ENCODE results near the gene PEAR1.

GRCh38 chr1:156497524-156498671 is 2.7 kb downstream of the MEF2D start:
- RAMPAGE, long total RNA: no peak
- RRBS, 2 experiments: no CpG with 5 or more reads among the region's 9 CpGs
CAGE:
- cytosol, long polyA minus RNA: no peak
- cytosol, long polyA plus RNA: no peak
- long polyA plus RNA: no peak
- nucleolus, long total RNA: no peak
- nucleus, long polyA plus RNA: no peak
- nucleus, long total RNA: no peak

- RAMPAGE, long total RNA: no peak
- RRBS, 2 experiments: 5 to 36% methylated on average over 2 of the region's 6 CpGs
CAGE:
- cytosol, long polyA minus RNA: no peak
- cytosol, long polyA plus RNA: no peak
- long polyA plus RNA: no peak
- nucleolus, long total RNA: no peak
- nucleus, long polyA plus RNA: no peak
- nucleus, long total RNA: no peak
Measured at GRCh38 chr1:156525100-156525532, 24.5 kb upstream of the MEF2D start.

- RAMPAGE, long total RNA: no peak
- RRBS, 2 experiments: no CpG with 5 or more reads among the region's 24 CpGs
CAGE:
- cytosol, long polyA minus RNA: no peak
- cytosol, long polyA plus RNA: no peak
- long polyA plus RNA: no peak
- nucleolus, long total RNA: no peak
- nucleus, long polyA plus RNA: no peak
- nucleus, long total RNA: no peak
Measured at GRCh38 chr1:156581613-156582505, 2.3 kb downstream of the TTC24 start.

DNA sequence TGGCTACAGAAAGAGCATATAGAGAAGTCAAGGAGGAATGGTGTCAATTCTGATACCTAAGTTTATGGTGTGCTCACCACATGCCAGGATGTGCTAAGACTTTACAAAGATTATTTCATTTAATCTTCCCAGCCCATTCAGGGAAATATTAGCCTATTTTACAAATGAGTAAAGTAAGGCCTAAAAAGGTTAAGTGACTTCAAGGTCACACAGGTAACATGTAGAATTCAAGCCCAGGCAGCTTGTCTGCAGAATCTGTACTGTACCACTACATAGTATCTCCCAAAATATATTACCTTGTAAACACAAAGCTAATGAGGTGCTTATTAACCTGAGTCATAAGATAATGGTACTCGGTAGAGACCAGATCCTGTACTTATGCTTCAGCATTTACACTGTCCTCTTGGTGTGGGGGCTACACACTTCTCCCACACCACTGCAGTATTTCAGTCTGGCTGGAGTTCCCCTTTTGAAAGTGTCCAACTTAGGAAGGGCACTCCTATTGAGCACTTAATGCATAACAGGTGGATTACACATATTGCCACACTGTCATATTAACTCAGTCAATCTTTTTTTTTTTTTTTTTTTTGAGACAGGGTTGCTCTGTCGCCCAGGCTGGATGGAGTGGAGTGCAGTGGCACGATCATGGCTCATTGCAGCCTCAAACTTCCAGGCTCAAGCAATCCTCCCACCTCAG is 8.1 kb downstream of the NAXE start:
- RAMPAGE, long total RNA: no peak
- RRBS, 2 experiments: no CpG with 5 or more reads among the region's 3 CpGs
CAGE:
- cytosol, long polyA minus RNA: no peak
- cytosol, long polyA plus RNA: no peak
- long polyA plus RNA: no peak
- nucleolus, long total RNA: no peak
- nucleus, long polyA plus RNA: no peak
- nucleus, long total RNA: no peak

DNA sequence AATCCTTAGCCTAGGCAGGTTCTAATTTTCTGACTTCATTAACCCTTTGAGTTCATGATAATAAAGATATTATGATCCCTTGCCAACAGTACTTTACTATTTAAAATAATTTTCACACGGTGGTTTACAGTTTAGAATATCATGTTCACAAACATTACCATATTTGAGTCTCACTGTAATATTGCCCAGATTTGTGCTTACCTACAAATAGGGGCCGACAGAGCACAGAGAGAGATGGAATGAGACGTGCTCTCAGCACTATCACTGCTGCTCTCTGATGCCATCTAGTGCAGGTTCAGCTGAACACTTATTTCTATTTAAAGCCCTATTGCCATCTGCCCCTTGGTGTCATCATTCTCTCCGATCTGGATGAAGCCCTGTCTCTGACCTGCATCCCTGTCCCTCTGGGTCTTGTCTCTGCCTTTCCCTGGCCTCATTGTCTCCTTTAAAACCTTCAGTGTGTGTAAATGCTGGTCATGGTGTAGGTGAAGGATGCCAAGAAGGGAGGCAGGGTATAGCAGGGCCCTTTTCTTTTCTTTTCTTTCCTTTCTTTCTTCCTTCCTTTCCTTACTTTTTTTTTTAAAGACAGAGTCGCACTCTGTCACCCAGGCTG is 11.1 kb upstream of the HAPLN2 start:
- RAMPAGE, long total RNA: no peak
- RRBS, 2 experiments: no CpG with 5 or more reads among the region's 5 CpGs
CAGE:
- cytosol, long polyA minus RNA: no peak
- cytosol, long polyA plus RNA: no peak
- long polyA plus RNA: no peak
- nucleolus, long total RNA: no peak
- nucleus, long polyA plus RNA: no peak
- nucleus, long total RNA: no peak

DNA sequence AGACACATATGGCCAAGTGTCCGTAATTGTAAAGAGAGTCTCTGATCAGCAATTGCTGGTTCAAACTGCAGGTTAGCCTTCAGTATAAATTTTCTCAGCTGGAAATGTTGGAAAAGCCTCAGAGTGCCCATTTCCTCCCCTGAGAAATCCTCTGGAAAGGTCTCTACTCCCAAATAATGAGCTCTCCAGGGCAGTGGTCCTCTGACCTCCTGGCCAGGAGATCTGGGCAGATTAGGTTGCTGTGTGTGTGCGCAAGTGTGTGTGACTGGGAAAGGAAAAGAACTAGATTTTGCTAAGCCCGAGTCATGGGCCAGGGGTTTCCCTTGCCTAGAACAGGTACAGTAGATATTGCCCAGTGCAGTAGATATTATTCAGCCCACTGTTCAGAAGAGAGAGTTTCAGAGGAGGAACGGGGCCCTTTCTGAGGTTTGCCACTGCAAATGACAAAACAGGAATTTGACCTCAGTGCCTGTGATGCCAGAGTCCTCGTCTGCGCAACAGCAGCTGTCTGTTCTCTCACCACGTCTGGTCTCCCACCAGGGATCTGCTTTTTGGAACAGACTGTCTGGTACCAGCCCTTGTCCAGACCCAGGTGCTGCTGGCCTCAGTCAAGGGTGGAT is 2.6 kb upstream of the BCAN start:
- RAMPAGE, long total RNA: no peak
- RRBS, 2 experiments: no CpG with 5 or more reads among the region's 7 CpGs
CAGE:
- cytosol, long polyA minus RNA: no peak
- cytosol, long polyA plus RNA: no peak
- long polyA plus RNA: no peak
- nucleolus, long total RNA: no peak
- nucleus, long polyA plus RNA: no peak
- nucleus, long total RNA: no peak

DNA sequence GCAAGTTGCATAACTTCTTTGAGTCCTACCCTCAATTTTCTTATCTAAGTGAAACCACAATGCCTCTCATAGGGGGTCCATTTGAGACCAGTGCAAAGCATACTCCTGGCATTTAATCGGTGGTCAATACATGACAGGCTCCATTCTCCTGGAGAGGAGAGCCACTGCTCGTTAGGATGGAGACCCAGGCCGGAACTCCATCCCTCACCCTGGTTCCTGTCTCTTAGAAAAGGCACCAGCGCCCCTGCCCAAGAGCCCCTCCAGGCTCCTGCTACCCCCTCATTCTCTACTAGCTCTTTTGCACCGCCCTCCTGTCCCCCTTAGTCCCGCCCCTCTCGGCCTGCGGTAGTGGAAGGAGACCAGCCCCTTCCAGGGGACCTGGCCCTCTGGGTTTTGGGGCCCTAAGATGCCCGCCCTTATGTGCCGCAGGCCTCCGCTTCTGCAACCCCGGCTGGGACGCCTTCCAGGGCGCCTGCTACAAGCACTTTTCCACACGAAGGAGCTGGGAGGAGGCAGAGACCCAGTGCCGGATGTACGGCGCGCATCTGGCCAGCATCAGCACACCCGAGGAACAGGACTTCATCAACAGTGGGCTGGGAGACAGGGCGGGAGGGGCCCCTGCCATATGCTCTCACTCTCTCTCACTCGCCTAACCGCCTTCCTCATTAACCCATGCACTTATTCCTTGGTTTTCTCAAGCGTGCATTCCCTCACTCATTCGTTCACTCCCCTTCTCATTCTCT is 14.8 kb downstream of the BCAN start:
- RAMPAGE, long total RNA: no peak
- RRBS, 2 experiments: 12 to 20% methylated on average over 5 of the region's 25 CpGs
CAGE:
- cytosol, long polyA minus RNA: no peak
- cytosol, long polyA plus RNA: no peak
- long polyA plus RNA: no peak
- nucleolus, long total RNA: no peak
- nucleus, long polyA plus RNA: no peak
- nucleus, long total RNA: no peak

DNA sequence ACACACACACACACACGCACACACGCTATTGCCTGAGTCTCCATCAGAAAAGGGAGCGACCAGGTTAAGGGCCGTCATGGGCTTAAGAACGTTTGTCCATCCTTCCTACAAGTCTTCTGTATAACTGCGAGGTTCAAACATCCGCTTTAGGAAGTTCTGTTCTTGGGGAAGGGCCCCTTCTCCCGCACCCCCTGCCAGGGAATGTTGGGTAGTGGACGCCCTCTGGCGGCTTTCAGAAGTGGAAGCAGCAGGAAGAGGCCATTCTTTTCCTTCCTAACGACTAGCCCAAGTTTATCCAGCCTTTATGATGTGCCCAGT is 748 bp upstream of the NES start:
- RAMPAGE, long total RNA: no peak
- RRBS, 2 experiments: no CpG with 5 or more reads among the region's 11 CpGs
CAGE:
- cytosol, long polyA minus RNA: no peak
- cytosol, long polyA plus RNA: no peak
- long polyA plus RNA: no peak
- nucleolus, long total RNA: no peak
- nucleus, long polyA plus RNA: no peak
- nucleus, long total RNA: no peak

- RAMPAGE, long total RNA: no peak
- RRBS, 2 experiments: 4 to 10% methylated on average over 14 to 18 of the region's 30 CpGs
CAGE:
- cytosol, long polyA minus RNA: no peak
- cytosol, long polyA plus RNA: no peak
- long polyA plus RNA: no peak
- nucleolus, long total RNA: no peak
- nucleus, long polyA plus RNA: no peak
- nucleus, long total RNA: no peak
Measured at GRCh38 chr1:156704894-156705322, 475 bp downstream of the CRABP2 start.

- RAMPAGE, long total RNA: no peak
- RRBS, 2 experiments: no CpG with 5 or more reads among the region's 3 CpGs
CAGE:
- cytosol, long polyA minus RNA: no peak
- cytosol, long polyA plus RNA: no peak
- long polyA plus RNA: no peak
- nucleolus, long total RNA: no peak
- nucleus, long polyA plus RNA: no peak
- nucleus, long total RNA: no peak
Measured at GRCh38 chr1:156747779-156748225, 3.7 kb downstream of the HDGF start.

DNA sequence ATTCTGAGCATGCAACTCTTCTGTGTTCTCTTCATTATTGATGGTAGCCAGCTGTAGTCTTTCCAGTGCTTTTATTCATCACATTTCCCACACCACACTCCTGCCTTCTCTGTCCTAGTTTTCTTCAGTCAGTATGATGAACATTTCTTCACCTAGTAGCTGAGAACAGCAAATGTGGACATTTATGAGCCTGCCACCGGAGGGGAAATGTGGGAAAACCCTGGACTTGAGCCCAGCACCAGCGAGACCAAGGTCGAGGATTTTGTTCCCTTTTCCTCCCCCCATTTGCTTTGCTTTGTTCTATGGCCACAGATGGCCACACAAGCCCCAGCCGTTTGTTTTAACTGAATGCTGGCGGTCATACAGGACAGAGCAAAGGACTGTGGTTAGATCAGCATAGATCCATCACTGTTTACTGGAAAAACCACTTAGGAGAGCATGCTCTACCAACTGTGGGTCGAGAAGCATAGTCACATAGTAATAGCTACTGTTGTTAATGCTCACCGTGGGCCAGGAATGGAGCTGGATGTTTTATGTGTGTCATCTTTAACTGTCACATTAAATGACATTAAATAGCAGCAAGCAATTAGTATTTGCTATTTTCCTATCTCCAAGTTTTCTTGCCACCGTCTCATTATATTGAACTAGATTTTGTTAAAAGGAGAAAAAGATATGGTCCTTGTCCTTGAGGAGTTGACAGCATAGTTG is 20.8 kb downstream of the SH2D2A start:
- RAMPAGE, long total RNA: no peak
- RRBS, 2 experiments: no CpG with 5 or more reads among the region's 8 CpGs
CAGE:
- cytosol, long polyA minus RNA: no peak
- cytosol, long polyA plus RNA: no peak
- long polyA plus RNA: no peak
- nucleolus, long total RNA: no peak
- nucleus, long polyA plus RNA: no peak
- nucleus, long total RNA: no peak

GRCh38 chr1:156808830-156809436 is 7.7 kb downstream of the SH2D2A start:
- RAMPAGE, long total RNA: no peak
- RRBS, 2 experiments: 74 to 97% methylated on average over 3 of the region's 12 CpGs
CAGE:
- cytosol, long polyA minus RNA: no peak
- cytosol, long polyA plus RNA: no peak
- long polyA plus RNA: no peak
- nucleolus, long total RNA: no peak
- nucleus, long polyA plus RNA: no peak
- nucleus, long total RNA: no peak

DNA sequence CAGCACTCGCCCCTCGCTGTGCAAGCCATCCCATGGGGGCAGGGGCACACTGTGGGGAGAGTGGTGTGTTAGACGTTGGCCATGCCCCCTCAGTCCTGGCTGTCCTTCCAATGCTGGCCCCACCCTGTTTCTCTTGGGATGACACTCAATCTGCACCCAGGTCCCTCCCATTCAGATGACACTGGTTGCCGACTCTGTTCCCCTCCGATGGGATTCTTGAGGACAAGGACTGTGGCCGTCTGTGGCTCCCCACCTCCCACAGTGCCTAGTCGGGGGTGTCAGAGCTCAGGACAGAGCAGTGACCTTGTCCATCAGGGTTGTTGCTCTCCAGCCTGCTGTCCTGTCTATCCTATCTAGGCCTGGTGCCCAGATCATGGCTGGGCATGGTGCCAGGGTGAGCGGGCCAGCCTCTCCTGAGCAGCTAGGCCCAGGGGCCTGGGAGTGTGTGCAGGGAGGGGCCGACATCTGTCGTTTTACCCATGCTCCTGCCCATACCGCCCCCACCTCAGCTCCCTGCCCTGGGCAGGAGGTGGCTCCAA is 6.7 kb downstream of the INSRR start:
- RAMPAGE, long total RNA: no peak
- RRBS, 2 experiments: no CpG with 5 or more reads among the region's 11 CpGs
CAGE:
- cytosol, long polyA minus RNA: no peak
- cytosol, long polyA plus RNA: no peak
- long polyA plus RNA: no peak
- nucleolus, long total RNA: no peak
- nucleus, long polyA plus RNA: no peak
- nucleus, long total RNA: no peak

GRCh38 chr1:156870751-156871311 is 10.2 kb downstream of the NTRK1 start:
- RAMPAGE, long total RNA: no peak
- RRBS, 2 experiments: no CpG with 5 or more reads among the region's 10 CpGs
CAGE:
- cytosol, long polyA minus RNA: no peak
- cytosol, long polyA plus RNA: no peak
- long polyA plus RNA: no peak
- nucleolus, long total RNA: no peak
- nucleus, long polyA plus RNA: no peak
- nucleus, long total RNA: no peak

GRCh38 chr1:156893322-156894515 is at the start of gene PEAR1:
PEAR1 (plus strand) TSS chr1:156893718.
- RAMPAGE, long total RNA: no peak
- RRBS, 2 experiments: 8 to 16% methylated on average over 12 to 19 of the region's 50 CpGs
CAGE:
- cytosol, long polyA minus RNA: no peak
- cytosol, long polyA plus RNA: no peak
- long polyA plus RNA: no peak
- nucleolus, long total RNA: no peak
- nucleus, long polyA plus RNA: no peak
- nucleus, long total RNA: no peak

DNA sequence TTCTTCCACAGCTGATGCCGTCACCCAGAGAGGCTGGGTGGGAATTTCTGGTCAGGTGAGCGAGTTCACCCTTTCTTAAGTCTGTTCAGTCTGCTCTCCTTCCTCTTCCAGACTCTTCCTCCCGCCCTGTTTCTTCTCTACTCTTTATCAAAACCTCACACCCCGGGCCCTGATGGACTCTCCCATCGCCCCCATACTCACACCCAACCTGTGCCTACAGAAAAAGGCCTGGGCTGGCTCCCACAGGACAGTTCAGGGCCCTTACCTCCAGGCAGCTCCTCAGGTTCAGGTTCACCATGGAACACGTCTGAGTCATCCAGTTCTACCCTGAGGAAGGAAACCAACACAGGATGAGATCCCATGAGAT is 20.7 kb downstream of the LRRC71 start:
- RAMPAGE, long total RNA: no peak
- RRBS, 2 experiments: no CpG with 5 or more reads among the region's 6 CpGs
CAGE:
- cytosol, long polyA minus RNA: no peak
- cytosol, long polyA plus RNA: no peak
- long polyA plus RNA: no peak
- nucleolus, long total RNA: no peak
- nucleus, long polyA plus RNA: no peak
- nucleus, long total RNA: no peak

DNA sequence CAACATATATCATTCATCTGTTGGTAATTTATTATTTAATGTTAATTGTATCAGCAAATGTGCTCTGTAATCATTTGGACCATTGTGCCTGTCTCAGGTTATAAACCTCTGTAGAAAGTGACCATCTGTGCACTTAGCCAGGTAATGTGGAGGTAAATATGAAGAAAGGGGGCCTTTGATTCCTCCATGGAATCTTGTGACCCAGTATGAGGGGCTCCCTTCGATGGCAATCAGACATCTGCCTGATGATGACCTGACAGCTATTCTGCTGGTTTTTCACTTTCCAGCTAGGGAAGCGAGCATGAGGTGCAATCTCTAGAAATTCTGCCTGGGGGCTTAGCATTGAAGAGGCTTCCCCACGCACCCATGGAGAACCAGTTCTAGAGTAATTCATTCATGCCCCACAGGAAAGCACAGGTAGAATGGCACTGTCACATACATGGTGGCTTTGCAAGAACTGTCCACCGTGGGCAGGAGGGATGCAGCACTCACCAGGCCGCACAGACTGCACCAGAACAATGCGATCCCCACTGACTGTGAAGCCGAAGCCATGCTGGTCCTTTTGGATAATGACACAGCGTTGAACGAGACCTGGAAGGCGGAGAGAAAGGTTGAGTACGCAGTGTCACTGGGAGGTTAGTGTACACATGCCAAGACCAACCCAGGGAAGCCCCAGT is 61.6 kb downstream of the ARHGEF11 start:
- RAMPAGE, long total RNA: no peak
- RRBS, 2 experiments: no CpG with 5 or more reads among the region's 11 CpGs
CAGE:
- cytosol, long polyA minus RNA: no peak
- cytosol, long polyA plus RNA: no peak
- long polyA plus RNA: no peak
- nucleolus, long total RNA: no peak
- nucleus, long polyA plus RNA: no peak
- nucleus, long total RNA: no peak

GRCh38 chr1:157033511-157034234 is 11.9 kb downstream of the ARHGEF11 start:
- RAMPAGE, long total RNA: no peak
- RRBS, 2 experiments: no CpG with 5 or more reads among the region's 2 CpGs
CAGE:
- cytosol, long polyA minus RNA: no peak
- cytosol, long polyA plus RNA: no peak
- long polyA plus RNA: no peak
- nucleolus, long total RNA: no peak
- nucleus, long polyA plus RNA: no peak
- nucleus, long total RNA: no peak

DNA sequence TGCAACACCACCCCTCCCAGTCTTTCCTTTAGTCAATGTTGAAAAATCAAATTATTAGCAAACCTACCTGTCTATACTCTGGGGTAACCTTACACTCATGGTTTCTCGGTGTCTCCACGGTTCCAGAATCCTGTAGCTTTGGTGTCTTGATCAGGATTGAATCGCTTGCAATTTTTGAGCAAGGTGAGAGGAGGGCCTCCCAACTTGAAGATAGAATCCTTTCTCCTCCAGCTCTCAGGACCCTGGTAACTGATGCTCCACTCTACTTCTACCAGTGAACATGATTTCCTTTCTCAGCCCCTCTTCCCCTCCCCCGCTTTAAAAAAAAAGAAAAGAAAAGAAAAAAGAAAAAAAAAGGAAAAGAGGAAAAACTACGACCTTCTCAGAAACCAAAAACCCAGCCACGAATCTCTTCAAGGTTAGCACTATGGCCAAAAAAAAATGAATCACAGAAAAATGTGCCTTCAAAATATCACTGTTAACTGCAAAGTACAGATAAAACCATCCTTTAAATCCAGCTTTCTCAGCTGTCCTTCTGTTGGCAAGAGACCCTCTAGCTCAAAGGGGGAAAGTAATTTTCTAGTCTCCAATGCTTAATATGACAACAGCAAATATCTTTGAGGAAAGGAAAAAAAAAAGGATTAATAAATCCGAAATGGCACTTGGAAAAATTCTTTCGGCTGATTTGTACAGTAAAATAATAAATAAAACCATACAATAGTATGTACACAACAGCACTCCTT is 1.1 kb downstream of the ARHGEF11 start:
- RAMPAGE, long total RNA: no peak
- RRBS, 2 experiments: no CpG with 5 or more reads among the region's 8 CpGs
CAGE:
- cytosol, long polyA minus RNA: no peak
- cytosol, long polyA plus RNA: no peak
- long polyA plus RNA: no peak
- nucleolus, long total RNA: no peak
- nucleus, long polyA plus RNA: no peak
- nucleus, long total RNA: no peak

- RAMPAGE, long total RNA: no peak
CAGE:
- cytosol, long polyA minus RNA: start-site peak on the minus strand at chr1:157045184-157045191, 5 reads
- cytosol, long polyA plus RNA: no peak
- long polyA plus RNA: no peak
- nucleolus, long total RNA: no peak
- nucleus, long polyA plus RNA: no peak
- nucleus, long total RNA: no peak
Measured at GRCh38 chr1:157045031-157045241, 606 bp downstream of the ARHGEF11 start.

Measured in GM12878 (cell line).